Neural cell (in vitro differentiated cells): ENCODE measurements around a stretch of chr13.

DNA sequence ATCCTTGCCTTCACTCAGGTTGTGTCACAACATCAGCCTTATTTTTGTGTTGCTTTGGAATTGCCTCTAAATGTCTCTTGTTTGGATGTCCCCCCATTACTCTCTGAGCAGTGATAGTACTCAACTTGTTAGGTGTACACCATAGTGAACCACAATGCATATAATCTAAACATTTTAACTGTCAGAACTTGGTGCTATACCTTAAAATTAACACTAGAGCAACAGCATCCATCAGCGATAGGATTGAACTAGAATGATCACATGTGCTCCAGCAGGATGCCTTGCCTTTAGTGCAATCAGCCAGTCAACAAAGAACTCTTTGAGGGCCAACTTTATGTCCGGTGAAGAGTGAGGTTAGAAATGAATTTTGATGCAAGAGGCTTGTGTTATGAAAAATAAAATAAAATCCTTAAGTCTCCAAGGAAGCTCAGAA is 61.5 kb downstream of the DCLK1 start:
- RAMPAGE, long total RNA: no peak

DNA sequence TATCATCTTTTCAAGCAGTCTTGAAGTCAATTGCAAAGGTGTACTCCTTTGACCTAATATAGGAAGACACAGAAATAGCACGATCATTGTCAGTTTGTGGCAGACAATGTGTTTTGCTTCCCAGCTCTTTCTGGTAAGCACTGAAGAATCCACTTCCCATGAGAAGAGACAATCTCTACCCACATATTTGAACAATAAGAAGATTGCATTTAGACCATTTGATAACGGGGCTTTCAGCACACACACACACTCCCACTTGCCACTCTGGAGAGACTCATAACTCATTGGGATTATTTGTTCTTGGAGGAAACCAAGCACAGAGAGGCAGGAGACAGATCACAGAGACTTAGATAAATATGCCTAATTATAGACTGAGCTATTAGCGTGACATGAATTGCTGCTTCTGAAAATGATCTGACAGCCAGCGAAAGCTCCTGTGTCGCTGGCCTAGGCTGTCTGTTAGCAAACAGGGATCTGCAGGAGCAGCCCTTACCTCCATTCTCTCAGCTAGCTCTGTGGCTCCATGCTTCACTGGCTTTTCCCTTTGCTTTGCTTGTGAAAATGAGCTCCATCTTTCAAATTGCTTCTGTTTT is 111.3 kb downstream of the CCNA1 start:
- RAMPAGE, long total RNA: no peak

- RAMPAGE, long total RNA: no peak
Observed at GRCh38 chr13:36712638-36713343, 39.0 kb downstream of the SERTM1 start.

DNA sequence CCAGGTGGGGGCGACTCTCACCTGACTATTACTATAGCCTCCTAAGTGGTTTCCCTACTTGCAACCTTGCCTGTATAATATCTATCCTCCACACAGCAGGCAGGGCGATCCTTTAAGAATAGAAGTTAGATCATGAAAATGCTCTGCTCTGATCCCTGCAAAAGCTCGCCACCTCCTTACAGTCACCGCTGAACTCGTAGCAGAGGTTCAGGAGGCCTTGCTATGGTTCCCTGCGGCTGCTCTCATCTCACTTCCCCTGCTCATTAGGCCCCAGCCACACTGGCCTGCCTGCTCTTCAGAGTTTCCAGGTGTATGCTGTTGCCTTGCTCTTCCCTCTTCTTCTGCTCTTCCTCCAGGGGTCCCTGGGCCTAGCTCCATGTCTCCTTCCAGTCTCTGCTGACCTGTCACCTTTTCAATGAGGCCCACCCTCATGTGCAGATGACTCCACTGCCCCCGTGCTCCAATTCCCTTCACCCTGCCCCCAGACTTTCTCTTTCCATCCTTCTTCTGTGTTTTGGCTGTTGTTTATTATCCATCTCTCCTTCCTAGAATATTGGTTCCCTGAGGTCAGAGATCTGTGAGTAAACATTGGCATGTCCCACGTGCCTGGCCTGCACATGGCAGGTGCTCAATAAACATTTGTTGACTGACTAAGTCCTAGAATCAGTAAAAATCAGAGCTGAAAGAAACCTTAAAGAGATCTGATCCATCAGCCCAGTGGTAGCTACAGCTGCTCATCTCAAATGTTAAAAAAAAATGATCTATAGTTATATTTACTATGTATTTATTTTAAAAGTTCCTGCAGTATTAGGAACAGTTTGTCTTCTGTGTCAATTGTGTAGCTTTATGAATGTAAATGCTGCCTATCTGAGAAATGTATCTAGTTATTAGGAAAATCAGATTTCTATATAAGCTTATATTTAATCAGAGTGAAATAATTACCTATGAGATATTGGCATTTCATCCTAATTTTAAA is 32.2 kb downstream of the RFXAP start:
- RAMPAGE, long total RNA: no peak

DNA sequence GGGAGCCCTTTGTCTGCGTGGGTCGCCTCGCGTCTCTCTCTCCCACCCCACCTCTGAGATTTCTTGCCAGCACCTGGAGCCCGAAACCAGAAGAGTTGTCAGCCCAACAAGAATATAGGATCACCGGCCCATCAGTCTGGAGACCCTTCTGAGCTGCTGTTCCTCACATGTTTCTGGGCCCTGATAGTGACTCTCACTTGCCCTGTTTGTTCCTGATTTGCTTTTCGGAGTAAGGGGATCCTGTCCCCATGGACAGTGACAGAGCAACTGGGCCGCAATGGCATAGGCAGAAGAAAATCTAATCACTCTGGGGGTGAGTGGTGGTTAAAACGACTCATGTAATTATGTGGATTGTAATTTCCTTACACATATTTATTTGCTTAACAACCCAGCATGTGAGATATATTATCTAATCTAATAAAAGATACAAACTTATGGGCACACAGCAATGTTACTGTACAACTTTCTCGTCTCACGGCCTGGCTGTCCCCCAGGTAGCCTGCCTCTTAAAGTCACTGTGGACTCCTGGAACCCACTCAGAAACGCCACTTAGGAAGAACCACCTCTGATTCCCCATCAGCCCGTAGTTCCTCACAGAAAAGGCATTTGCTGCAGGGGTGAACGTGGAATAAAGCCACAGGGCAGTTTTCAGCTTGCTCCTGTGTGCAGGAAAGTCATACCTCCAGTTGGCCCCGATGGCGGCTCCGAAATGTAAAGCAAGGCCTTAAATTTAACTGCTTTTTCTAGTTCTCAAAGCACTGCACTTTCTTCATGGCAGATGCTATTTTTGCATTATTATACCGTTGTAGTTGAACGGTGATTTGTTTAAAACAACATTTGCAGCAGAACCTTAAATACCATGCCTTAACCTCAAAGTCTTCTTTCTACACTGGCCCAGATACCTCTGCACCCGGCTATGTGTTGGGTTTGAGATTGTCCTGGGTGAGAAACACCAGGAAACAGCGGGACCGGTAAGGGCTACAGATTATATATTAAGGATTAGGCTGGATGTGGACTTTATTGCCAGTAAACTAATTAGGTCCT is 868 bp upstream of the SMAD9 start:
- RAMPAGE, long total RNA: no peak

DNA sequence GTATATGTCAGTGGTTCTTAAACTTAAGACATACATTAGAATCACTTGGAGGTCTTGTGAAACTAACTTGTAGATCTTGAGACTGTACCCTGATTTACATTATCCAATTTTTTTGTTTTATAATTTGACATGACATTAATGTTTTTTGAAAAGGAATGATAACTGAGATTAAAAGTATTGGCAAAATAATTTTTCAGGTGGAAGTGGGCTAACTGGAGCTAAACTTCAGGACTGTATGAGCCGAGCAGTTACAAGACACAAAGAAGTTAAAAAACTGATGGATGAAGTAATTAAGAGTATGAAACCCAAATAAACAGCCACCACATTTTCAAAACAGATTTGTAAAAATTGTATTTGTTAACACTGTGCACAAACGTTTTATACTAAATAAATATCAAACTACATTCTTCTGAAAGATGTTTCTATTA is 8.4 kb downstream of the EXOSC8 start:
- RAMPAGE, long total RNA: no peak

DNA sequence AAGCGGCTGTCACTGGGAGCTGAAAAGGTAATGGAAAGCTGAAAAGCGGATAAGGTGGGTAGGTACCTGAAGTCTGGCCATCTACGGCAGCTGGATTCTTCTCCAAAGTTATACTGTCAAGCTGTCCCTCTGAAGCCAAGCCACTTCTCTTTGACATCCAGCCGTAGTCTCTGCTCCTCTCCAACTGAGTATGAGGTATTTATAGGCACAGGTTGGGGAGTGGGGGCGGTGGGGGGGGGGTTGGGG is 65.2 kb upstream of the TRPC4 start:
- RAMPAGE, long total RNA: no peak

GRCh38 chr13:38146812-38147299 is 202.8 kb upstream of the UFM1 start:
- RAMPAGE, long total RNA: no peak

DNA sequence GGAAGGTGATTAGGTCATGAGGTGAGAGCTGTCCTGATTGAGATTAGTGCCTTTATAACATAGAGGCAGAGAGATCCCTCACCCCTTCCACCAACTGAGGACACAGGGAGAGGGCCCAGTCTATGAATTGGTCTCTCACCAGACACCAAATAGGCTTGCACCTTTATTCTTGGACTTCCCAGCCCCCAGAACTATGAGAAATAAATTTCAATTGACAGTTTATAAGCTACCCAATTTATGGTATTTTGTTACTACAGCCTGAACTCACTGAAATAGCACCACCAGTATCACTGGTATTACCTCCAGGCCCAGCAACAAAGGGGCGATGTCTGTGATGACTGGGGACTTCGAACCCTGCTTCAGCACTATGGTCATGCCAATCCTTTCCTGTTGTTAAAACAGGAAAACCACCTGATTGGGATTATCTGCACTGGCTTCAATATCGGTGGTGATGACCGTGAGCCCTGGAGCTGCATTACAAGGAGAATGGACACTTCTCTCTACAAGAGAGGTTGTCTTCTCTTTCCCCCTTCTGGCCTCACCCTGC is 26.8 kb downstream of the STOML3 start:
- RAMPAGE, long total RNA: no peak

DNA sequence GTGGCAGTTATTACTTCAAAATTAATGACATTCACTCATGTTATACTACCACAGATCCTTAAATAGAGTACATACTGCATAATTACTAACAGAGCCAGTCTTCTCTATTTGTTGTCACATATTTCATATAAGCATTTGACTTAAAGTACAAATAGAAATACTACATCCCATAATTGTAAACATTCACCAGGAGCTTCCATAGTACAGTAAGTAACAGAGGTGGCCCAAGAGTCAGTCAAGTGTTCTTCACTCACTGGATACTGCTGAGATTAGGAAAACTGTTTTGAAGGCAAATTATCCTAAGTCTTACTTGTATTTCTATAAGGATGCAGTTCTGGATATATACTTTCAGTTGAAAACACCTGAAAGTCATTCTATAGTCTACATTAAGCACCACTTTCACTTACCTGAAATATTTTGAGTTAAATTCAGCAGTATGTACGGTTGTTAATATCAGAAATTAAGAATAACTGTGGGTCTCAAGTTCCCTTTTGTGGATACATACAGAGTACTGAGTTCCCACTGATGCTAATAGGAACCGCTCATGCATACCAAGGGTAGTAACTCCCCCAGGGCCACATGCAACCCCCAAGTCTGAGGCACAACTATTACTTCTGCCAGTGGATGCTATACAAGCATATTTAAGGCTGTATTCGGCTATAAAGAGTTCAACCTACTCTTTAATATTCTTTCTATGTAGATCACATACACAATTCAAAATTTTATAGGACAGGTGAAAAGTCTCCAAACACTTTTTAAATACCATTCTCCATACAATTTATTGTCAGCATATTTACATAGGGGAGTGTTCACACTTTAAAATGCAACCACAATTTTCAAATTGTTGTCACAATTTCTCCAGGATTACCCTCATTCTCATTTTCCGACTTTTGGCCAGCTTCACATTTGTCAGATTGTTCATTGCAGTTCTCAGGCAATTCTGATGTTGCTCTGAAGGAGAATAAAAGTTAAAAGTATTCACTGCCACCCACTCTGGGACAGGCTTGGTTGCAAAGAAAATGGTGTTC is 20.1 kb upstream of the STOML3 start:
- RAMPAGE, long total RNA: no peak

DNA sequence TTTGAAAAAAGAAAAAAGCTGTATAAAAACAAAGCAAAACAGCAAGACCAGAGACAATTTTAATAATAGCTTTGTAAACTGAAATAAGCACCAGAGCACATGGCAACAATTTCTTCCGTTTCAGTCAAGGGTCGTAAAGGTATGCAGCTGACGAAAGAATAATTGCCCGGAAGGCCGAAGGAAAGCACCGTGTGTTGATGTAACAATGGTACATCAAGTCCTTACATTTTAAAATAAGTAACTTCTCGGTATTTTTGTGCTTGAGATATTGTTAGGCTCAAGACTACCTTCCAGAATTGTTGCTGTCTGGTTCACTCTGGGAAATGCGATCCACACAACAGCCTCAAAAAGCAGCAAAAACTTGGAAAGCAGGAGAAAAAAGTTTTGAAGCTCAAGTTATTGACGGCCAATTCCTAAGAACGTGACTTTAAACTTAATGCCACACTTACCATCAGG is 1.6 kb downstream of the PROSER1 start:
- RAMPAGE, long total RNA: no peak

GRCh38 chr13:39448871-39449416 is 154.0 kb downstream of the LHFPL6 start:
- RAMPAGE, long total RNA: no peak

- RAMPAGE, long total RNA: no peak
Observed at GRCh38 chr13:39494111-39494640, 108.8 kb downstream of the LHFPL6 start.

GRCh38 chr13:39536171-39537047 is 66.6 kb downstream of the LHFPL6 start:
- RAMPAGE, long total RNA: no peak

DNA sequence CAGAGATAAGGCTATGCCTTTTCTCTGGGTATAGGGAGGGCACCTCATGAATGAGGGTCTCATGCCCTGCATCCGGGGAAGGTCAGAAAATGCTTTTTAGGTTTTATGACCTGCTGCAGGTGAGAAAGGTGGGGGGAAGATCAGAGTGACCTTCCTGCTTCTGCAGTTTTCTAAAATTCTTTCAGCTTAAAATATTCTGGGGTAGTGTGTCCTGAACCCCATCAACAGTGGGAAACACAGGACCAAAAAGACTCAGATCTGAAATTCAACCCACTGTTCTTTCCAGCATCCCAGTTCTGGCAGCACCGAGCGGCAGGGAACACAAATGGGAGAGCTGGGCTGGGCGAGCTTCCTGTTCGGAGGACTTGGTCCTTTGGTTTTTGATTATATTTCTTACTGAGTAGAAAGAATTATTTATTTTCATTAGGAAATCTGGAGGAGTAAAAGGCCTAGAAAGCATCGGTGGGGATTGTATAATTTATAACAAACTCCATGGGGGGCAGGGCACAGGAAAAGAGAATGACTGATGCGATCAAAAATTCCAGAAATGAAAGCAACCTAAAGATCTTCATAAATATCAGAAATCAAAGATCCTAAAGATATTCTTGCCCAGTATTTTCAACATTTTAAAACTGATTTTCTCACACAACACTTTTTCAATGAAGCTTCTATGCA is 239.1 kb downstream of the COG6 start:
- RAMPAGE, long total RNA: no peak

- RAMPAGE, long total RNA: no peak
Observed at GRCh38 chr13:39988290-39988840, 332.9 kb downstream of the COG6 start.

GRCh38 chr13:40221093-40222329 is 444.9 kb downstream of the FOXO1 start:
- RAMPAGE, long total RNA: no peak

GRCh38 chr13:40377797-40378328 is 288.6 kb downstream of the FOXO1 start:
- RAMPAGE, long total RNA: no peak

DNA sequence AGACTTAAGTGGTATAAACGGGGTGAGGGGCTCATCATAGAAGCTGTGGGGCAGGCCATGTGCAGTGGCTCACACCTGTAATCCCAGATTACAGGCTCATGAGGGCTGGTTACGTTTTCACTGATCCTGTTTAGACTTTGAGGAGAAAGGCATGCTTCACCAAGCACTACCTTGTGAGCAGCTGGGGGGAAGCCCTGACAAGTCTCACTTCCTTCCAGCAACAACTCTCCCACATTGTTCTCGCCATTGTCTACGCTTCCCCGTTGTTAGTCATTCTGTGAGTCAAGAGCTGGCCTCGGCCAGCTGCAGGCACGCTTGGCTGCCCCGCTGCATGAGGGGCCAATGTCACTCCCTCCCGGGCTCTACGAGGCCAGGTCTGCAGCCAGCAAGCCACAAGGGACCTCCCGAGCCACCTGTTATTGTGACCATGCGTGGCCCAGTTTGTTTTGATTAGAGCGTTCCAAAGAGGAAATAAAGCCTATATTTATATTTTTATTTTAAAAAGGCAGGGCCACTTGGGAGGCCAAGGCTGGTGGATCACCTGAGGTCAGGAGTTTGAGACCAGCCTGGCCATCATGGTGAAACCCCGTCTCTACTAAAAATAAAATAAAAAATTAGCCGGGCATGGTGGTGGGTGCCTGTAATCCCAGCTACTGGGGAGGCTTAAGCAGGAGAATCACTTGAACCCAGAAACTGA is 220.9 kb downstream of the FOXO1 start:
- RAMPAGE, long total RNA: no peak

GRCh38 chr13:40477667-40478869 is 188.4 kb downstream of the FOXO1 start:
- RAMPAGE, long total RNA: no peak